Paraaortic lymph node (tissue), 1 donor: ENCODE measurements around a stretch of chr13.

DNA sequence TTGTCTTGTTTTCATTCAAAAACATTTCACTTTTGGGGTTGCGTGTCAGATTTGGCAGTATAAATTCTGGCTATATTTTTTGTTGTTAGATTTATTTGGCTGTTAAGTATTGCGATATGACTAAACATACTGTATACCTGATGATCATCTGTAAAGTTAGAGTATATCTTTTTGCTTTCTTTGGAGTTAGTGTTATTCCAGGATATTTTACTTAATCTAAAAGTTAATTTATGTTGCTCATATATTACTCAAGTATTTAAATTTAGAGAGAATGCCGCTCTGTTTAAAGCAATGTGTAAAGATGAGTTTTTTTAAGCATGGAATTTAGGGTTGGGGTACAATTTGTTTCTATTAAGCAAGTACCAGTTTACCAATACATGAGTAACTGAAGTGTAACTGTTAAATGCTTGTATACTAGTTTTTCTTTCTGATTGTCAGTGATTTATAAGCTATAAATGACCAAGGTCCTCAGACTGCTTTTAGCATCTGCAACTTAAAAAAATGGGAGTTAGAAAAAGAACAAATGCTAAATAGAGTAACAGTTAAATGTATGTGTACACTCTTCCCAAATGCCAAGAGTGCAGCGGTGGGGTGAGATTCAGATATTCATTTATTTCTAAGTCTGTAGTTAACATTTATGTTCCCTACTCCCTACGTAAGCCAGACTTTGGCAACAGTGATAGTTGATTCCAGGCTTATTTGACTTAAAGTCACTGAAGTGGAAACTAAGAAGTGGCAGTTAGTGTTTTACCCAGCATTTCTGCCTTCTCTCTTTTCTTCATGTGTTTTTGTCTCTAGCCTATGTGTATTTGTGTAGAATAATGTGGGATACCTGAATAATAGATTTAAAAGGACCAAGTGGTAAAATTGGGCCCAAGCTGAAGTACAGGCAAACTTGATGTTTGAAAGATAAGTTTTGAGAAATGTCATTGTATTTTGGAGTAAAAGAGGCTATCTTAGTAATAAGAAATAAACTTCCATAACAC is 46.6 kb upstream of the GPC5 start:
- PRO-cap, result no peak

GRCh38 chr13:91357058-91357767 is 41.2 kb upstream of the GPC5 start:
- PRO-cap, result no peak

- PRO-cap, result no peak
Observed at GRCh38 chr13:93225625-93226348, 820 bp upstream of the GPC6 start.

DNA sequence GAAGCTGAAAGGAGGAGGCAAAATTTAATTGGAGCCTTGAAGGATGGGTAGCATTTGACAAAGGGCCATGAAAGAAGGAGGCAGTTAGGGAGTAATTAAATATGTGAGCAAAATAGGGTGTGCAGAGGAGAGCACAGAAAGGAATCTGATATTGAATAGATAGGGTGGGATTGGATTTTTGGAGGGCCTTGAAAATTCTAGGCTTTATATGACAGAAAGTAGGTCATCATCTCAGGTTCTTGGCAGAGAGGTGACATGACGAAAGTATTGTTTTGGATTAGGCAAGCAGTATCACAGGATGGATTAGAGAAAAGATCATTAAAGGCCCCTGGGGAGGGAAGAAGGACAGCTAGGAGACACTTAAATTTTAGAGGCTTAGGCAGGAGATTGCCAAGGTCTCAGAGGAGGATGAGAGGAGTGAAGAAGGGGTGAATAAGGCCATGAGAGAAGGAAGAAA is 8.6 kb downstream of the GPC6 start:
- PRO-cap, result no peak

- PRO-cap, result no peak
Observed at GRCh38 chr13:94119355-94119948, 360.0 kb downstream of the DCT start.

DNA sequence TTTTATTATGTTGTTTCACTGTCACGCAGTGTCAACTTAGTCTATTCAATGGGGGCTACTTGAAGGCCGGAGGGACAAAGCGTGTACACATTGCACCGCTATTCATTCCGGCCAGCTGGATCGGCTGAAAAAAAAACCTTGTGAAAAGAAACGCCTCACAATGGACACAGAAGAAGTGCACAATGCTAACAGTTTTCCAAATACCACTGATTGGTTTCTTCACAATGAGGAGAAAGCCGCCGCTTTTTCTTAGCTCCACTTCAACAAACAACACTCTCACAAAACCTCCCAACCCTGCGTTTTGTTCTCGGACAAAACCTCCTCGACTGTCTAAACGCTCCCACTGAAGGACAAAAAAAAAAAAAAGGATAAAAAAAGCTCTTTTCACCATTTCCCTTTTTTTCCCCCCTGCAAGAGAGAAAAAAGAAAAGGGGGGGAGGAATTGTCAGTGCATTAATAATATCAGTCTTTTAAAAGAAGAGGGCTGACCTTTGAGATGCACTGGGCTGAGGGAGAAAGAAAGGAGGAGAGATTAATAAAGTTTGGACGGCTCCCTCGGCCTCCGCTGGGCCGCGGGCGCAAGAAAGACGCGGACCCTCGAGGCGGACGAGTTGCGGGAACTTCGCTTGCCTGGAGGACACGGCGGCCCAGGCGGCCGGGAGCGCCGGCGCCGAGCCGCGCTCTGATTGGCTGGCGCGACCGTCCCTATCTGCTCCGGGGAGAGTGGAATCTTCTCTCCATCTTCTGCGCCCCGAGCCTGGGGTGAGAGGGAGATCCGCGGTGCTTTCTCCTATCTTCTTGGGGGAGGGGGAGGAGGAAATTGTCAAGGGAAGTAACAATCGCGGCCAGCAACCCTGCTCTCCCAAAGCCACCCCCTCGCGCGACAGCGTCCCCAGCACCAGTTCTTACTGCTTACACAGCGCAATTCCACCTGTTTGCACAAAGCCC is 5.2 kb downstream of the SOX21 start:
- PRO-cap, result no peak

GRCh38 chr13:94850367-94850617 is 137.9 kb upstream of the SOX21 start:
- PRO-cap, result no peak

GRCh38 chr13:95115417-95116212 is 185.6 kb downstream of the ABCC4 start:
- PRO-cap, result no peak

- PRO-cap, result no peak
Observed at GRCh38 chr13:95180460-95181076, 120.7 kb downstream of the ABCC4 start.

- PRO-cap, result no peak
Observed at GRCh38 chr13:95191739-95192302, 109.4 kb downstream of the ABCC4 start.

- PRO-cap, result no peak
Observed at GRCh38 chr13:95403367-95404700, 102.6 kb upstream of the ABCC4 start.

- PRO-cap, result no peak
Observed at GRCh38 chr13:95587235-95588034, 34.9 kb downstream of the CLDN10 start.

- PRO-cap, result no peak
Observed at GRCh38 chr13:95713575-95713922, 36.6 kb downstream of the DNAJC3 start.

- PRO-cap, result no peak
Observed at GRCh38 chr13:96218509-96218890, 128.6 kb downstream of the HS6ST3 start.

DNA sequence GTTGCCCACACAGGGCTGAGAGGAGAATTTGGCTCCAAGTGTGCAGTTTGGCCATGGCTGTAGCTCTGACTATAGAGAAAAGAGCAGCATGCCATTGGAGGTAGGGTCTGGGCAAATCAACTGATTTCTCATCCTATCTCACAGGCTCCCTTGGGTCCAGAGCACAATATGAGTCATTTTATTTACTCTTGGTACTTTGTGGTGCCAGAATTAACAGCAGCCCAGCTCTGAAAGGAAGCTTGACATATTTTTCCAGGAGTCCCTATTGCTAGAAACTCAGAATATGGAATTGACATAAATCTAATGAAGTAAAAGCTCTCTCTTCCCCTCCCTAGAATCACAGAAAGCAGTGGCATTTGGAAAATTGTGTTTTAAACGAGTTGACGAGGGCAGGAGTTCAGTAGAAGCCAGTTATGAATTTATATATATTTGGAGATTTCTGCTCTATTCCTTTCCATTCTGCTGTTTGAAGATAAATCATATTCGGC is 357.8 kb downstream of the OXGR1 start:
- PRO-cap, result no peak

DNA sequence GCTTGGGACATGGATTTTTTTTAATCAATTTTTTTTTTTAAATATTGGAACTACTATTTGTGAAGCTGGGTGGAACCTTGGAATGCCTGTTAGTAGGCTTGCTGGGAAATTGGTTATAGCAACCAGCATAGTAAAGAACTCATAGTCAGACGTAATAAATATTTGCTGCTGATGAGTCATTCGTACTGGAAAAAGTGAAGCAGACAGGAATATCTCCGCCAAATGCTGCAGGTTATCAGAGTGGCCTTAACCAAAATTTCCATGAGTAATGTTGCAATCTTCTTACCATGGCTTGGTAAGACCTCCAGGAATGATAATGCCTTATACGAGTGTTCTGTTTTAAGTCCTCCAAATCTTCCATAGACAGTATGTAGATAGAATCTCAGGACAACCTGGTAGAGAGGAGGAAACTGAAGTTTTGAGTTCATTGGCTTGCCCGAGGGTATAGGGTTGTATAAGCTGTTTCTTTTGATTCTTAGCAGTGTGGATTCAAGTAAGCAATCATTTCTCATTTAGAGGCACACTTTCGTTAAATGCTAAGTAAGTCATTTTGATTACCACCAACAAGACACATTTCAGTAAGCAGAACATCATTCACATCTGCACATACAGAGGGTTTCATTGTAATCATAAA is 34.3 kb downstream of the MBNL2 start:
- PRO-cap, result unidirectional peak, plus-strand start at position 221 of the sequence

DNA sequence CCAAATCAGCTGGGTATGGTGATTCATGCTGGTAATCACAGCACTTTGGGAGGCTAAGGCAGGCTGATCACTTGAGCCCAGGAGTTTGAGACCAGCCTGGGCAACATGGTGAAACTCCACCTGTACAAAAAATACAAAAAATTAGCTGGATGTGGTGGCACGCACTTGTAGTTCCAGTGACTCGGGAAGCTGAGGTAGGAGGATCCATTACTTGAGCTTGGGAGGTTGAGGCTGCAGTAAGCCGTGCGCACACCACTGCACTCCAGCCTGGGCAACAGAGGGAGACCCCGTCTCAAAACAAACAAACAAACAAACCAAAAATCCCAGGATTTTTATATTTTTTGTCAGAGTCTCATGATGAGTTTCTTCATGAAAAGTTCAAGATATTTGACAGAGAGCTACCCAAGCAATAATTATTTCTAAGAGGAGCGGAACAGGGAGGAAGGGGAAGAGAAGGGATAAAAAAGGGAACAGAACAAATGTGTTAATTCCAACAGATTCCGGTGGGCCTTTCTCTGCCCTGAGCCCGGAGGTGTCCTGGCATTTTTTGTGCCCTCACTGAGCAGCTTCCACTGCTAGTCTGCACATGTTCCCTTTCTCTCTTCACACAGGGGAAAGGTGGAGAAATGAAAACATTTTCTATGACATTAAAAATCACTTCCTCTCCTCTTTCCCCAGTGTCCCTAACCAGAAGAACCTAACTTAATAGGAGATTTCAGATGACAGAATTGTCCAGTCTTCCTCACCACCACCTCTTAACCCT is 83.5 kb downstream of the MBNL2 start:
- PRO-cap, result no peak

DNA sequence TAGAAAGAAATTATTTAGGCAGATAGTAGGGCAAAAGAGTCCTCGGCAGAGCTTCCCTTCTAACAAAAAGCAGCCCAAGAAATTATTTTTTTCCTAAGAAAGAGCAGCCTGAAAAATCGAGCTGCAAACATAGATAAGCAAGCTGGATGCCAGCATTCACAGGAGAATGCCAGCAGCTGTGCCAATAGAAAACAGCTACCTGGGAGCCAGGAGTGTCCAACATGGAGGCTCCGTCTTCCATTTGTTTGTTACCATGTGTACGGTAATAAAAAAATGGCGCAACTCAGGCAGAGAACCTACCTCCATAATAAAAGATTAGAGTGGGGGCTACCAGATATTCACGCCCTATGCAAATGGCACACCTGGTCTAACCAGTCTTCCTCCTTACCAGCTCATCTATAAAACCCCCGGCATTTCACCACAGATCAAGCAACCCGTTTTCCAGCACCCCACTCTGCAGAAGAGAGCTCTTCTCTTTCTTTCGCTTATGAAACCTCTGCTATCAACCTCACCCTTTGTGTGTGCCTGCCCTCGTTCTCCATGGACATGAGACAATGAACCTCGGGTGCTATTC is 77.5 kb upstream of the IPO5 start:
- PRO-cap, result no peak

- PRO-cap, result no peak
Observed at GRCh38 chr13:97974574-97975094, 21.2 kb downstream of the IPO5 start.

GRCh38 chr13:97976332-97976412 is 22.7 kb downstream of the IPO5 start:
- PRO-cap, result bidirectional peak, plus-strand start at chr13:97976491, minus-strand start at chr13:97976390